SJSA1 (cell line): ENCODE results near the gene SPI1.

GRCh38 chr11:46952773-46953432, 16.3 kb downstream of the CSTPP1 start:
- RAMPAGE, long total RNA, result no peak

GRCh38 chr11:47004516-47005119, 68.1 kb downstream of the CSTPP1 start:
- RAMPAGE, long total RNA, result no peak

DNA sequence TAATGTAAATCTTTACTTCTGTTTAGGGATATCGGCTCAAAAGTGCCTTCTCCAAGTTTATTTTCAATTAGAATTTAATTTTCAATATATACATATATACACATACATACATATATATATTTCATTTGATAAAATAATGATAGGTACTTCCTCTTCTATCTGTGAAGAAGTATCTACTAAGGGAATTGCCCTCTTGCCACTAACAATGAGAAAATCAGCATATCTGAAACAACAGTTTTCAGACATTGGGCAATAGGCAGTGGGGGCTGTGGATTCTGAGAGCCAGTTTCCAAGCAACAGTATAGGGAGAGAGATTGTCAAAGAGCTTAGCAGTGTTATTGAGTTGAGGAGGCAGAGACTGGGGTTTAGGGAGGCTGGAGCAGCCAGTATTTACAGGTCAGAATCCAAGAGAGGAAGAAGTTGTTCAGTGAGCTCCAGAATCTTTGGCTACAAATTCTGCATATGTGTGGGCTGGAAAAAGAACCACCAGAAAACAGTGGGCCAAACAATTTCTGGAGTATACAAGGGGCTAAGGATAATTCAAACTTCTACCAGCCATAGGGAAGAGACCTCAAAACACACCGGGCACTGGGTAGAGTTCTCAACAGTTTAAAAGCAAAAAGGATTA, 119.3 kb downstream of the ARFGAP2 start:
- RAMPAGE, long total RNA, result no peak

- RAMPAGE, long total RNA, result no peak
Observed at GRCh38 chr11:47077757-47078800, 98.6 kb downstream of the ARFGAP2 start.

DNA sequence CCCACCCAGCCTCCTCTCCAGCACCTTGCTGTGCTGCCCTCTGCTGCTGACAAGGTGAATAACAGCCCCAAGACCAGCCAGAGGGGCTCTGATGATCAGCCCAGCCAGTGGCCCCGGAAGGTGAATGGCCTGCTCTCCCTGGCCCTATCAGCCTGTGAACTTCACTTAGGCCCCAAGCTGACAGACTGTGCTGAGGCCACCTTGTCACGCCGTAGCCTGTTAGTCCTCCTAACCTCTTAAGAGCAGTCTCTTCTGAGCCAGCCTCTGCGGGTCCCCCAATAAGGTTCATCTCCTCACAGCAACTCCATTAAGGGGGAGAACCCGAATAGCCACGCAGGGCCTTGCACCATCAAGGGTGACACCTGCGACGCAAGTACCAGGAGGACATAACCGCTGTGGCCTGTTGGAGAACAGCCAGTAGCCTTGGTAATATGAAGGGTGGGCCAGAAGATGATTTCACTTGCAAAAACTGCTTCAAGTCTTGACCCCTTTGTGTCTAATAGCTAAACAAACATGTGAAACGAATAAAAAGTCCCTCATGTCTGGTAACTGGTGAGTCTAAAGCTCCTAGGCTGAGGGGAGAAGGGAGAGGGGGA, 14.9 kb downstream of the ARFGAP2 start:
- RAMPAGE, long total RNA, result no peak

DNA sequence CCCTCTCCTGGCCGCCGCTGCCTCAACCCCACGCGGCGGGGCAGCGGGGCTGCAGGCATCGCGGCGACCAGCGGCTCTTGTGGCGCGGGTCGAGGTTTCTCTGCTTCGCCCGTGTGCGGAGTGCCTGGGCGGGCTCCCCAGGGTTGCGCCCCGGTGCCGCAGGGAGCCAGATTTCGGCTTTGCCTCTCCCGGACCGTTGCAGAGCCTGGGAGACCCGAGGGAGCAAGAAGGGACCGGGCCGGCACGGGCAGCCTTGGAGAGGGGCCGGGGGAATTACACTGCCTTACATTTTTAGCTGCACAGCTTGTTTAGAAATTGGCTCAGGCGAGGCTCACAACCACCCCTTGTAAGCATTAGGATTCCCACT, 240 bp upstream of the PACSIN3 start:
- RAMPAGE, long total RNA, result no peak

- RAMPAGE, long total RNA, result no peak
Observed at GRCh38 chr11:47213998-47214517, 716 bp upstream of the DDB2 start.

- RAMPAGE, long total RNA, result no peak
Observed at GRCh38 chr11:47215986-47216928, 1.5 kb downstream of the DDB2 start.

GRCh38 chr11:47290414-47291169, 32.8 kb downstream of the NR1H3 start:
- RAMPAGE, long total RNA, result no peak

DNA sequence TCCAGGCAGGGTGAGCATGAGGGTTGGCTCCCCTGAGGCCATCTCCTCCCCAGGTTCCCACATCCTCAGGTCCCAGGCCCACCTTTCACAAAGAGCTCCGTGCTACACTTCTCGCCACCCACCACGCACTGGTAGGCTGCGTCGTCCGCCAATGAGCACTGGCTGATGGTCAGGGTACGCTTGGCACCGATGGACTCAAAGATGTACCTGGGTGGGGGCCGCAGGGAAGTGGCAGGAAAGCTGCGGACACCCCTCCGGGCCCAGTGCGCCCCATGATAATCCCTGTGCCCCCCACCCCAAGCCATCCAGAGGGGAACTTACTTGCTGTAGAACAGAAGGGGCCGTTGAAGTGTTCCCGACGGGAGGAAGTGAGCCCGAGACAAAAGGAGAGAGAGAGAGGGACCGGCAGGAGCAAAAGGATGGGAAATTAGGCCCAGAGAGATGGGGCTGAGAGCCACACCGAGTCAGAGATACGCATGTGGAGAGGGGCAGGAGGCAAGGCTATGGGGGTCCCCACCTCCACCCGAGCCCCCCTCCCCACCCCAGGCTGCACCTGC, 9.5 kb downstream of the MYBPC3 start:
- RAMPAGE, long total RNA, result no peak

DNA sequence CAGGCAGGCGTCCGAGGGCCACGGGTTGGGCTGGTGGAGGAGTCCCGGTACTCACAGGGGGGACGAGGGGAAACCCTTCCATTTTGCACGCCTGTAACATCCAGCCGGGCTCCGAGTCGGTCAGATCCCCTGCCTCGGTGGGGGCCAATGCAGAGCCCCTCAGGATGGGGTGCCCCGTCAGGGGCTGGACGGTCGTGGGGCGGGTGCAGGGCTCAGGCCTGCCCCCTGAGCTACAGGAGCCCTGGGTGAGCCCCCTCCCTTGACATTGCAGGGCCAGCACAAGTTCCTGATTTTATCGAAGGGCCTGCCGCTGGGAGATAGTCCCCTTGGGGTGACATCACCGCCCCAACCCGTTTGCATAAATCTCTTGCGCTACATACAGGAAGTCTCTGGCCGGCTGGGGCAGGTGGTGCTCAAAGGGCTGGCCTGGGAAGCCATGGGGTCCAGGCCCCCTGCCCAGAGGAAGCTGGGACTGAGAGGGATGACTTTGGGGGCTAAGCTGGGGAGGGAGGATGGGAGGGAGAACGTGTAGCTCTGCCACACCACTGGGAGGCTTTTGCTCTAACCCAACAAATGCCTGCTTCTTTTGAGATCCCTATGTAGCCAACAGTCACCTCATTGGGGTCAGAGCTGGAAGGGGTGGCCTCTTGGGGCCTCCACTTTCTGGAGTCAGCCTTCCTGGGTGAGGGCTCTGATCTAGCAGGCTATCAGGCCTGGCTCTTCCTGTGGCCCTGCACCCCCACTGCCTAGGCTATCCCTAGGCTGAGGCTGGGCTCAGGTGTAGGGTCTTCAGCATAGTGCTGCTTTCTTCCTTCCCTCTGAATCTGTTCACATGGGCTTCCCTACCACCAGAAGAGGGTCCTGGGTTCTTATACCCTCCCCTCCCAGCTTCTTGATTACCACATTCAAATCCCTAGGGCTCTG, at the start of gene SPI1:
SPI1 (minus strand) TSS at position 294 of the 924 bp plus-strand sequence.
- RAMPAGE, long total RNA, result no peak

- RAMPAGE, long total RNA, result no peak
Observed at GRCh38 chr11:47388850-47389554, 10.7 kb upstream of the SPI1 start.

DNA sequence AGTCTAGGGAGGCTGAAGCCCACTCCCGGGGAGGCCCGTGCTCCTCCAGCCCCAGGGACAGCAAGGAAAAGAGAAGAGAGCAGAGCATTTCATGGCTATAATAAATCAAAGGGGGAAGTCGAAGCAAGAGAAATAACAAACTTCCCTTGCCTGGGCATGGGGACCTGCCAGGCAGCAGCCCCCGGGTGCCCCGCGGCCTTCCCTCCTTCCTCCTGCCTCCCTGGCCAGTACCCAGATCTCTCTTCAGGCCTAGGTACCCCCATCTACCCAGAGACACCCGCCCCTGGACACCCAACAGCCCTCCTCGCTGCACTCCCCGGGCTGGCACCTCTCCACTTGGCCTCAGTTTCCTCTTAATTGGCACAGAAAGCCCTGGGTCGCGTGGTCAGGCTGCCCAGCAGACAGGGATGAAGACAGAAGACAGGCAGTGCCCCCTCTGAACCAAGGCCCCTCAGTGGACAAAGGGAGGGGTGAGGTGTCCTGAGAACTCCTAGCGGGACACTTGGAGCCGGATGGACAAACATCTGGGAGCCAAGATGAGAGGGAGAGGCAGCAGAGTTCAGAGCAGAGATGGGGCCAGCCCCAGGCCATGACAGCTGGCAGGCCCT, 12.8 kb upstream of the SLC39A13 start:
- RAMPAGE, long total RNA, result no peak

- RAMPAGE, long total RNA, result no peak
Observed at GRCh38 chr11:47406741-47407668, 1.4 kb upstream of the SLC39A13 start.

GRCh38 chr11:47416799-47417350, 8.5 kb downstream of the SLC39A13 start:
- RAMPAGE, long total RNA, result no peak

DNA sequence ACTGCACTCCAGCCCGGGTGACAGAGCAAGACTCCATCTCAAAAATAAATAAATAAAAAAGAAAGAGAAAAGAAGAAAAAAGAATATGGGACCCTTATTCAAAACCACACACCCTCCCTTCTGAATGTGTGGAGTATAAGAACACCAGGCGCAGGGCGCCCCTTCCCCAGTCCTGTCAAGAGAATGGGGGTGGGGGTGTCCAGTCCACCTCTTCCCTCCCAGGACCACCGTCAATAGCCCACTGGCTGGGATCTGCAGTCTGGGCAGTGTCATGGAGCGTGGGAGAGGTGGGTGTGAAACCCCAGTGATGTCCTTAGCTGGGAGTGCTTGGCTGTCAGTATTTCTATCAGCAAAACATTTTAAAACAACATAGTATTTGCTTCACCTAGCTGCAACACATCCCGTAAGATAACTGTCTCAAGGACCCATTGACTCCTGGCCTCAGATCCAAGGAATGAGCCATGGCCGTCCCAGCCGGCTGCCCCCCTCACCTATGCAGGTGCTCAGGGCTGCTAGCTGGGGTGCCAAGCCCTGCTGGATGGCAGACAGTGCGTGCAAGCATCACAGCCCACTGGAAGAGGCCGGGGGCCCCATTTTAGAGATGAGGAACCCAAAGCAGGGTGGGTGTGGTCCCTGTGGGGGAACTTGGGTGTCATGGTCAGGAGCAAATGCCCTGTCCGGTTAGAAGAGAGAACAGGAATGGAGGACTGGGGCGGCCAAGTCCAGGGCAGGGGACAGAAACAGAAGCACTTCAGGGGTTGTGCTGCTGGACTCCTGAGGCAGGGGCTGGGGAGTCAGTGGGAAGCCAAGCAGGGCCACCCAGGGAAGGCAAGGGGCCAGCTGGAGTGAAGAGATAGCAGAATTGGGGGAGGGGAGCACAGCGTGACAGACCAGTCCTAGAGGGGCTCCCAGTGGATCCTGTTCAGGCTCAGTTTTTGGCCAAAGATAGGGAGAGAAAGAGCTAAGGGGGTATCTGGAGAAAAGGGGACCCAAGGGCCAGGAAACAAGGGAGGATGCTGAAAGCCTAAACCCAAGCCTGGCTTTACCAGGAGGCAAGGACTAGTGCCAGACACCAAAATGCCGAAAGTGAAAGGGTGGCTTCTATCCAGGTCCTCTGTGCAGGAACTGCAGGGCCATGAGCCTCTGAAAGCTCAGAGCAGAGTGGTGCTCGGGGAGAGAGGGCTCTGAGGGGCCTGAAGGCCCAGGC, 8.4 kb downstream of the PSMC3 start:
- RAMPAGE, long total RNA, result no peak

GRCh38 chr11:47487908-47488575, 39.1 kb upstream of the RAPSN start:
- RAMPAGE, long total RNA, result no peak

DNA sequence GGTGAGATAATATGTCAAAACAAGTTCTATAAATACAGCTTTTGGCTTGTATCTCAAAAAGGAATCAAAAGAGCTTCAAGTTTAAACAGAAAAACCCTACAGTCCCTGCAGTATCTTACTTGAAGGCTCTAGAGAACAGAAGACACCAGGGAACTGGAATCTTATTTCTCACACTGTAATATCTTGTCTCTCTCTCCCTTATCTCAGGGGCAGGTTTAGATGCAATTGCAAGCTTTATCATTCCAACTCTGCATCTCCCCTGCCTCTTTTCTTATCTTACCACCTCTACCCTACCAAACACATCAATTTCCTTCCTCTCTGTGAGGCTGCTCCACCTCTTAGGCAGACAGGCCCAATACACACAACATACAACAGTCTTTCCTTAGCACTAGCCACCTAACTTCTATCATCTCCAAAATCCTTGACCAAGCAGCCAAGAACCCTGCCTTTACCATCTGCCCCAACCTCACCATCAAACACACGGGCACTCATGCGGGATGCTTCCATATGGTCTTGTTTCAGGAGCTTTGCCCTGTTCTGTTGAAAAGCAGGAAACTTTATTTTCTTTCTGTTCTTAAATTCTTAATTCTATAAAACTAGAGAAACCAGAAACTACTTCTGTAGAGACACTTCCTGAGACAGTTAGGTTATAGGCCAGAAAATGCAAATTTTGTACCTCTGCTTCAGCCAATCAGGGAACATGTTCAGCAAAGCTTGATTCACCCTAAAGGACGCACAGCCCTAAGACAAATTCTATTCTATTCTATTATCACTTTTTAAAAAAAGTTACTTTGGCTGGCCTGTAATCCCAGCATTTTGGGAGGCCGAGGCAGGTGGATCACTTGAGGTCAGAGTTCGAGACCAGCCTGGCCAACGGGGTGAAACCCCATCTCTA, 34.3 kb downstream of the CELF1 start:
- RAMPAGE, long total RNA, result no peak

- RAMPAGE, long total RNA, result no peak
Observed at GRCh38 chr11:47593165-47593804, 926 bp downstream of the C1QTNF4 start.

- RAMPAGE, long total RNA, result no peak
Observed at GRCh38 chr11:47606347-47607217, 12.4 kb upstream of the C1QTNF4 start.